ENCODE data around the genes ATP13A3 and ACAP2.

DNA sequence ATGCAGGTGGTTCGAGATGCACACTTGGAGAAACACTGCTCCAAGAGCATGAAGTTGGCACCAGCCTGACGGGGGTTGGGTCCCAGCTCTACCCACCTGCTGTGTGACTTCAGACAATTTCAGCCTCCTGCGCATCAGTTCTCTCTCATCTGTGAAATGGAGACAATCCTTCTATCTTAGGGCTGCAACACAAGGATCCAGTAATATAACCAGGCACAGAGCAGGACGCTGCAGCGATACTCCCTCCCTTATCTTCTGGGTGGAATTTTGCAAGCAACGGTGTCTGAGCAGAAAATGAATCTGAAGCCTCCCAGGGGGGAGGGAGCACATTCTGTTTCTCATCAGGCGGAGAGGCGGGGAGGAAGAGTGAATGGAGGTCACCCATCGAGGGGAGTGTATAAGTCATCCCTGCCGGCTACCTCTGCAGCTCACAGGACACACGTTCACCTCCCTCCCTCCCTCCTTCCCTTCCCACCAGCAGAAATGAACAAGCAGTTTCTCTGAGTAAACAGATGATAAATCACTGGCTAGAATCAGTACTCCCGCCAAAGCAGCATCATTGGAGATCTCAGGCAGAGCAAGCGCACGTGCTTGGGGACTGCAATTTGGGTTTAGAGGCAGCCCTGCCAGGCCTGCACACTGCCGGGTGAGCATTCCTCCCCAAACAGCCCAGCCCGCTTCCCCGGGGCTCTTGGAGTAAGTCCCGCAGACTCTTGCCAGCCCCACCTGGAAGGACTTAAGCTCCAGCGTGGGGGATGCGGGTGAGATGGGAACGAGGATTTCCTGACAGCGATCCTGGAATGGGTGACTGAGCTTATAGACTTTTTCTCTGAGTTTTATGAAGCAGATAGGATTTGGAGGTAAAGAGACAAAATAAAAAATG lies 38.4 kb downstream of the CPN2 start:
- RRBS: 89% methylated on average over 2 of the region's 22 CpGs

- RRBS: 85% methylated on average over 6 of the region's 41 CpGs
Measured at GRCh38 chr3:194321943-194323147, 28.8 kb downstream of the CPN2 start.

DNA sequence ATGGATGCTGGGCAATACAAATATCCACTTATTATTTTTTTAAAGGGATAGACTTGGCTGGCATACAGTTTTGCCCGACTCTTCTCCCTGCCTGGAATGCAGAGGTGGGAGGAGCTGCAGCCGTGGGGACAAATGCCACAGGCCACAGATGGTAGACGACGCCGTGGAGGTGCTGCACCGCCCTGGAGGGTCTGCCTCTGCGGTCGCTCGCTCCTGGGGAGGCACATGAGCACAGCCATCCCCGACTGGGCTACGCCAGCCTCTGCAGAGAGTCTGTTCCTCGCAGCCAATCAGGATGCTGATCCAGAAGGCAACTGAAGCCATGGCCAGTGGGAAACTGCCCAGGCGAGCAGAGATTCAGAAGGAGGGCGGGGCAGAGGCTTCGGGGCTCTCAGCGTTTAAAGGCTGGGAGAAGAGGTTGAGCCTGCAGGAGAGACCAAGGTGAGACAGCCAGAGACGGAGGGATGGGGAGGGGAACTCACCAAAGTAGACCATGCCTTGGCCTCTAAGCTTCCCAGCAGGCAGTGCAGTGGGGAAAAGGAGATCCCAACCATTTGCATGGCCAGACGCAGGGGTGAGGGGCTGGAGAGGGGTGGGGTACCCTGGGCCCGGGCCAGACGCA lies 12.0 kb upstream of the LRRC15 start:
- RRBS: no CpG with 5 or more reads among the region's 20 CpGs

DNA sequence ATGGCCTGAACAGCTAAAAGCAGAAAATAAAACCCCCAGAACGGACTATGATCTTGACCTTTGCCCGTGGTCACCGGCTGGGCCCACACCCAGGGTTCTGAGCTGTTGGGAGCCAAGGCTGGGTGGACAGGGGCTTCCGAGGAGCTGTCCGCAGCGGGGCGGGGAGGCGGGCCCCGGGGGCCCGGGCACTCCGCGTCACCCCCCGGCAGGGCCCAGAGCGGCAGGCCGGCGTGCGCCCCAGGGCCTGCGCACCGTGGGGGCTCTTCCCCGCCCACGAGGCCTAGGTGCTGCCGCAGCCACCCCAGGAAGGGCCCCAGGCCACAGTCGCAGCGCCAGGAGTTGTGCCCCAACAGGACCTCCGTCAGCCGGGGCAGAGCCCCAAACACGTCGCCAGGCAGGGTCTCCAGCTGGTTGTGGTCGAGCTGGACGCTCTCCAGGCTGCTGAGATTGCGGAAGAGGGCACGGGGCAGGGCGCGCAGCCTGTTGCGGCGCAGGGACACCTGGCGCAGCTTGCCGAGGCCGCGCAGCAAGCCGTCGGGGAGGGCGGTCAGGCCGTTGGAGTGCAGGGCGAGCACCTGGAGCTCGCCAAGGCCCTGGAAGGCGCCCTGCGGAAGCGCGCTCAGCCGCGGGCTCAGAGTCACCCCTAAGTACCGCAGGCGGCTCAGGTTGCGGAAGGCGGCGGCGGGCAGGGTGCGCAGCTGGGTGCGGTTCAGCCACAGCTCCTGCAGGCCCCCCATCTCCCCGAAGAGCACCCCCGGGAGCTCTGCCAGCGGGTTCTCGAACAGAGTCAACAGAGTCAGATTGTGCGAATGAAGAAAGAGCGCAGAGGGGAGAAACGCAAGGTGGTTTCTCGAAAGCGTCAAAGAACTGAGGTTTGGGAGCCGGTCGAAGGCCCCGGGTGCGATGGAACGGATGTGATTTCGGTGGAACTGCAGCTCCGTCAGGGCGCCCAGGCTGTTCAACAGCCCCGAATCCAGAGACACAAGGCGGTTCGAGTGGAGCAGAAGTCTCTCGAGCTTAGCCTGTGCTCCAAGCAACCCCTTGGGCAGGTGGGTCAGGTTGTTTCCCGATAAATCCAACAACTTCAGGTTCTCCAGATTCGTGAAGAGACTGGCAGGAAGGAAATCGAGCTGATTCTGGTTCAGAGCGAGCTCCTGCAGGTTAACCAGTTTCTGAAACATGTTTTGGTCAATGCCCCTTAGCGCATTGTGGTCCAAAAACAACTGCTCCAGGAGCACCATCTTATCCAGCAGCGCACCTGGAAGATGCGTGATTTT lies 1.9 kb downstream of the GP5 start:
- RRBS: 86% methylated on average over 5 of the region's 88 CpGs

- RRBS: under 1% methylated on average over 36 of the region's 63 CpGs
Measured at GRCh38 chr3:194486671-194487085, at the start of gene ATP13A3. Gene ATP13A3, minus strand, starts transcription at chr3:194487002.

GRCh38 chr3:194561131-194561681 lies 72.0 kb downstream of the TMEM44 start:
- RRBS: no CpG with 5 or more reads among the region's 9 CpGs

- RRBS: no CpG with 5 or more reads among the region's 16 CpGs
Measured at GRCh38 chr3:194609641-194610123, 23.5 kb downstream of the TMEM44 start.

DNA sequence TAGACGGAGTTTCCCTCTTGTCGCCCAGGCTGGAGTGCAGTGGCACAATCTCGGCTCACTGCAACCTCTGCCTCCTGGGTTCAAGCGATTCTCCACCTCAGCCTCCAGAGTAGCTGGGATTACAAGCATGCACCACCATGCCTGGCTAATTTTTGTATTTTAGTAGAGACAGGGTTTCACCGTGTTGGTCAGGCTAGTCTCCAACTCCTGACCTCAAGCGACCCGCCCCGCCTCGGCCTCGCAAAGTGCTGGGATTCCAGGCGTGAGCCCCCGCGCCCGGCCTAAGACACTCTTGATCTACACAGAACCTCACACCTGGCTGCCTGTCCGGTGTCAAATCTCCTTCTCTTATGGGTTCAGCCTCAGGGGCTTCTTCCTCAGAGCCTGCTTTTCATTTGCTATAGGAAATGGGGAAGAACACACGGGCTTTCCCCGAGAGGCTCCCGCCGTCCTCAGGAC lies 10.6 kb downstream of the TMEM44 start:
- RRBS: no CpG with 5 or more reads among the region's 19 CpGs

DNA sequence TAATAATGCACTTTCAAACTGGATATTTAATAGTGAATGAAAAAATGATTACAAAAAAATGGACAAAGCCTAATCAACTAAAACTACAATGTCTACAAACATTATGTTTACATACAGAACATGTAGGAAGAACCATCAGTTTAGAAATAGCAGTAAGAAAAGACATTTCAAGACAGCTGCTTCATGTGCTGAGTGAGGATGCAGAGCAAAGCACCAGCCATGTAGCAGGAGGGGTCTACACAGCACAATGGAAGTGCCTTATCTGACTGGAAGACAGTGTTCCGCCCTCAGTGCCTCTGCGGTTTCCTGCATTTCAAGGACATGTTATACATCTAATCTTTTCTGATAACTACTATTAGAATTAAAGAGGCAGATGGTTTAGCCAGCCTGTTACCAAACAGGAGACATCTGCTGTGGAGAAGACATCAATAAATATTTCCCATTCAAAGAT lies 10.7 kb downstream of the LSG1 start:
- RRBS: no CpG with 5 or more reads among the region's 2 CpGs

DNA sequence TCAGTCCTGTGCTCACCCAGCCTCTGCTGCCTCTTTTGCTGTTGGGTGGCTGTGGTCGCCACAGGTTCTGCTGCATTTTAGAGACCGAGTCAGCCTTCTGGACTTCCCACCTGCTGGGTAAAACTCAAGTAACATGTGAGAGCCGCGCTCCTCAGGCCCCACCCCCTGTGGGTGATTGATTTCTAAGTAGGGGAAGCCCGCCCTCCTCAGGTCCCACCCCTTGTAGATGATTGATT lies 83.2 kb downstream of the FAM43A start:
- RRBS: no CpG with 5 or more reads among the region's 5 CpGs

GRCh38 chr3:195030785-195031554 lies 240.0 kb downstream of the XXYLT1 start:
- RRBS: 94% methylated on average over 3 of the region's 17 CpGs

DNA sequence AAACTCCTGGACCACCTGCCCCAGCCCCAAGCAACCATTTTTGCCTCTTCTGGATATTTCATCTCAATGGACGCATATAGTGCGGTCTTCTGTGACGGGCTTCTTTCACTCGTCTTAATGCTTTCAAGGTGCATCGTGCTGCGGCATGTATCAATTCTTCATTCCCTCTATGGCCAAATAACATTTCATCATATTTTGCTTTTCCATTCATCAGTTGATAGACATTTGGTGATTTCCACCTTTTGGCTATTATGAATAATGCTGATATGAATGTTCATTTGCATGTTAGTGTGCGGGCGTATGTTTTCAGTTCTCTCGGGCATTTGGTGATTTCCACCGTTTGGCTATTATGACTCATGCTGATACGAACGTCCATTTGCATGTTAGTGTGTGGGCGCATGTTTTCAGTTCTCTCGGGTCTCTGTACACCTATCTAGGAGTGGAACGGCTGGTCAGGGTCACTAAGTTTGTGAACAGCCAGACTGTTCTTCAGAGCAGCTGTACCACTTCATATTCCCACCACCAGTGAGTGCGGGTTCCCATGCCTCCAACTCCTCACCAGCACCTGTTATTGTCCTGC lies 141.5 kb downstream of the XXYLT1 start:
- RRBS: no CpG with 5 or more reads among the region's 16 CpGs

DNA sequence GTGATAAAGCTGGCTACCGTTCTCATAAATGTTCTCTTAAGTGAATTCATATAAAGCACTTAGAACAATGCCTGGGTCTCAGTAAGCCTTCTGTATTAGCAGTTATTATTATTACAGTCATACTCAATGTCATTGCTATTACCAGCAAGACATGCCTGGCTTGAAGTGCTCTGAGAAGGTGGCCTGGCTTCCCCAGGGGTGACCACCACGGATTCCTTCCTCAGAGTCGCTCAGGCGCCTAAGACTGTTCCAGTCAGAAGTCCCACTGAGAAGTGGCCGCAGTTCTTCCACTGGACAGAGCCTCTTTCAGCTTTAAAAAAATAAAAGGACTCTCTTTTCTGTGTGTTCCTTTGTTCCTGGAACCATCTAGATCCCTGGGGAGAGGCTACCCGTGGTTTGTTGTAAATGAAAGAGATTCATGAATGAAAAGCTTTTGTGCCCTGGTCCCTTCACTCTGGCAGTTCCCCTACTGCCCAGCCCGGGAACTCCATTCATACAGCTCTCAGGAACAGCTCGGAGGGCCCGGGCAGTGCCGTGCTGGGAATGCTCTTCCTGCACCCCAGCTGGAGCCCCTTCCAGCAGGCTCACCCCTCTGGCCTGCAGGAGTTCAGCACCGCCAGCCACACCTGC lies 75.7 kb downstream of the XXYLT1 start:
- RRBS: no CpG with 5 or more reads among the region's 11 CpGs

- RRBS: under 1% methylated on average over 14 of the region's 89 CpGs
Measured at GRCh38 chr3:195442713-195443588, at the start of gene ACAP2. Gene ACAP2, minus strand, starts transcription at chr3:195443020.

- RRBS: no CpG with 5 or more reads among the region's 6 CpGs
Measured at GRCh38 chr3:195544327-195544772, 1.2 kb upstream of the PPP1R2 start.

DNA sequence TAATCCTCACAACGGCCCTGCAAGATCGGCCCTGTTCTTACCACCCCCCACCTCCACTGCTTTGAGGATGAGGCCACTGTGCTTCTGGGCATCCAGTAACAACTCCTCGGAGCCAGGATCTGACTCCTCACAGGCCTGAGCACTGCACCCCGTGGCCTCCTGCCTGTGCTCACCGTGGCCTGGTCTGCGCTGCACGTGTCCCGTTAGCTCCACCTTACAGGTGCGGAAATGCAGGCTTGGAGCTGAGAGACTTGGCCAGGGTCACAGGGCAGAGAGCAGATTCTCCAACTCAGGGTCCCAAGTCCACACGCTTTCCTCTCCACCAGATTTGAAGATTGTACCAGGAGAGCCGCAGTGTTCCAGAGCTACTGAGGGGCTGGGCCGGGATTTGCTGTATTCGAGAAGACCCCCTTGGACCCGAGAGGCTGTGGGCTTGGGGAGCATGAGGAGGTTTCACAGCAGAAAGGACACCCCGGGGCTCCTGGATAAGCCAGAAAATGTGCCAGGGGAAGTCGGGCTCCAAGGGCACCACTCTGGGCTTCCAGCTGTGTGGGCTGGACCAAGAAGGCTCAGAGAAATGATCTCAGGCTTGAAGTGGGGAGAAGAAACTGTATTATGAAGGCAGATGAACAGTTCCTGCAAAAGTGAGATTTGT lies 32.5 kb upstream of the APOD start:
- RRBS: no CpG with 5 or more reads among the region's 16 CpGs

DNA sequence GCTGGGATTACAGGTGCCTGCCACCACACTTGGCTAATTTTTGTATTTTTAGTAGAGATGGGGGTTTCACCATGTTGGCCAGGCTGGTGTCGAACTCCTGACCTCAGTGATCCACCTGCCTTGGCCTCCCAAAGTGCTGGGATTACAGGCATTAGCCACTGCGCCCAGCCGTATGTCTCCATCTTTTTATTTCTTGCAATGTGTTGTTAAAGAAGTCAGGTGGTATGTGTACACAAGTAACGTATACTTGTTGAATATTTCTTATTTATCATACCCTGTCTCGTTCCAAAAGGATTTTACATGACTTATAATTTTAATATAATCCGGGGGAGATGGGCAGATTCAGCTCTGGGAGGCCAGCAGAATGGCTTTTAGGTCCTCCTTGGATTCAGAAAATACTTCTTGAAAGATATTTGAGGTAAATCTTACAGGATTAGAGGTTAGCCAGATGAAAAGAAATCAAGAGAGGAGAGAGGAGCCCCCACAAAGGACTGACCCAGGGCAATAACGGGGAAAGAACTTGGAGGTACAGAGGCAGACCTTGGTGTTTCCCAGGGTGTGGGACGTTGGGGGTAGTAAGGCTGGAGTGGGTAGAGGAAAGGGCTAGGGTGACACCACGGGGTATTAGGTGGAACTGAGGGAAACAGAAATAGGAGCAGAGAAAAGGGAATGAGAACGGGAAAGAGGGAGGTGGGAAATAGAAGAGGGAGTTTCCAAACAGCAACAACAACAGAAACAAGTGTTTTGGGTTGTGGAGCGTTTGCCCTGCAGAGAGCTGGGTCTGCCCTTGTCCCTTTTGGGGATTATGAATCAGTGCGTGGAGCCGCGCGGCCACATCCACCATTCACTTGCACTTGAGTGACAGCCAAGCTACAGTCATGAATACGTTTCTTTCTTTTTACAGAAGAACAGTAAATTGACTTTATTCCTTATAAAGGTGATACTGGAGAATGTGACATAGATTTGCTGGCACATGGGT lies 27.0 kb upstream of the MUC20 start:
- RRBS: no CpG with 5 or more reads among the region's 16 CpGs

- RRBS: no CpG with 5 or more reads among the region's 25 CpGs
Measured at GRCh38 chr3:195848843-195849559, 37.3 kb upstream of the MUC4 start.

- RRBS: no CpG with 5 or more reads among the region's 8 CpGs
Measured at GRCh38 chr3:195852189-195852917, 40.6 kb upstream of the MUC4 start.

DNA sequence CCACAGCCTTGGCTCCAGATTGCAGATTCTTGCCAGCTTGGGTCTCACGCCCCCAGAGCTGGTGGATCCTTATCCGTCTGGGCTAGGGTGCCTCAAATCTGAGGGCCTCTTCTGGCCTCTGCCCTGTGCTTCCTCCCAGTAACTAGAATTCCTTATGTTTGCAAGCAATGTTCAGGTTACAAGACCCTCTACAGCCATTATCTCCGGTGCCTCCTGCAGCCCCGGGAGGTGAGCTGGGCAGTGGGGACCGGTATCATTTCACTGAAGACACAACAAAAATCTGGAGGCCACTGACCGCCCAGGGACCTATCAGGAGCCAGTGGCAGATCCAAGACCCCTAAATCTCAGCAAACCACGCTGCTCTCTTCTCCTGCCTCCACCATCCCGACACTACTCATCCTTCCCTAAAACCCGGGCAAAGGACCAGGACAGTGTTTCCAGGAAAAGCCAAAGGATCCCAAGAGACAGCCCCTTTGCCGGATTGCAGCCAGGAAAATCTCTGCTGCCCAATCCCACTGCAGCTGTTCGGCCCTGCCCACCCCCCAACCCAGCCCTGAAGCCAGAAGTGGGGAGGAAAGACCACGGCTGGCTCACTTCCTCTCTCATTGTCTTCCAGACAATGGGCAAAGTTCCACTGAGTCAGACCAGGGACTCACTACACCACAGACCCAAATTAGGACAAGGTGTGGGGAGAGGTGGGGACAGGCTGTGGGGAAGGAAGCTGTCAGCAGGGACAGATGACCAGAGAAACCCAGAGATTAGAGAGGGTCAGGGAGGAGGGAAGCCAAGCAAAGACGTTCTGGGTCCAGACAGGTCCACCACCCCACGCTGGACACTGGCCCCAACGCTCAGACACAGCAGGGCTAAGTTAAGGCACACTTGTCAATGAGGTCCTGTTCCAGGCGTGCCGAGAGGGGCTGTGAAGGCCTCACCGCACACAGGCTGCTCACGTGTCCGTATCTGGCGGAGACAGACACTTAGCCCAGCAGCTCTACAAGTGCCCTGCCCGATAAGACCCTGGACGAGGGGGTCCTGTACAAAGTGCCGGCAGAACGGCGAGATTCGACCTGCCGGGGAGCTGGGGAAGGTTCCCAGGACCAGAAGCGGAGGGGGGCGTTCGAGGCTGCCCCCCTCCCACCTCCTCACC lies 22.2 kb downstream of the TNK2 start:
- RRBS: 86% methylated on average over 2 of the region's 31 CpGs